Diencephalon (tissue), 2 donors: ENCODE results near the gene PANK2.

- RAMPAGE, long total RNA: no peak
These were observed 74.6 kb downstream of the ATRN start for GRCh38 chr20:3545468-3545836.

- RAMPAGE, long total RNA: no peak
These were observed 67.6 kb downstream of the GFRA4 start for GRCh38 chr20:3595505-3596010.

DNA sequence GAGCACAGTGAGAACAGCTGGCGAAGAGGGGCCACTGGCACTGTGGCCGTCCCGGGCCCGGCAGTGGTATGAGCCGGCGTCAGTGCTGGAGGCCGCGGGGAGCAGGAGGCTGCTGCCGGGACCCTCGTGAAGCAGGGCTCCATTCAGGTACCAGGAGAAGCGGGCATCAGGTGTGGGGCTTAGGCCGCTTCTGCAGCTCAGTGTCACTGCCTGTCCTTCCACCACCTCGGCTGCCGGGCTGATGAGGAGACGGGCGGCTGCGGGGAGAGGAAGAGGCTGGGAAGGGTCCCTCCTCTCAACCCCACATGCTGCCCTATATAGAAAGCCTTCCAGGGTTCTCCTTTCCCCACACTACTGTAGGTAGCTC is 13.2 kb downstream of the SIGLEC1 start:
- RAMPAGE, long total RNA: no peak

DNA sequence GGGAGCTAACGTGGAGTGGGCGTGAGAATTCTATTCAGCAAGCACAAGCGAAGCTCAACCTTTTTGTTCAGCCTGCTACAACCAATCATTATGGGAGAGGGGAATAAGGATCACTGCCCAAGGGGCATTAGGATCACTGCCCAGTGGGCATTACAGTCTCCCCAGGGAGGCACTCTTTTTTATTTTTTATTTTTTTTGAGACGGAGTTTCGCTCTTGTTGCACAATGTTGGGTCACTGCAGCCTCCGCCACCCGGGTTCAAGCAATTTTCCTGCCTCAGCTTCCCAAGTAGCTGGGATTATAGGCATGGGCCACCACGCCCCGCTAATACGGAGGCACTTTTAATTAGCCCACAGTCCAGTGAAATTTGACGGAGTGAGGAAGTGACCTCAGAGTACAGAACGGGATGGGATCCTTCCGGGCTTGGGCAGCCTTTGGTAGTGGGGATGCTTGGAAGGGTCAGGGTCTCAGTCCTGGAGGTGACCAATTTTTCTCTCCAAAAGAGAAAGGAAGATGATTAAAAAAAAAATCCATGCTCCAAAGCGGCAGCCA is 1.1 kb upstream of the PANK2 start:
- RAMPAGE, long total RNA: no peak

- RAMPAGE, long total RNA: start-site peak on the minus strand at chr20:3889163-3889197, 25 and 11 reads in 2 replicates
These were observed at the start of gene PANK2 for GRCh38 chr20:3888608-3889517. Gene PANK2, plus strand, starts transcription at chr20:3889387.

GRCh38 chr20:3907444-3908067 is 18.4 kb downstream of the PANK2 start:
- RAMPAGE, long total RNA: no peak

DNA sequence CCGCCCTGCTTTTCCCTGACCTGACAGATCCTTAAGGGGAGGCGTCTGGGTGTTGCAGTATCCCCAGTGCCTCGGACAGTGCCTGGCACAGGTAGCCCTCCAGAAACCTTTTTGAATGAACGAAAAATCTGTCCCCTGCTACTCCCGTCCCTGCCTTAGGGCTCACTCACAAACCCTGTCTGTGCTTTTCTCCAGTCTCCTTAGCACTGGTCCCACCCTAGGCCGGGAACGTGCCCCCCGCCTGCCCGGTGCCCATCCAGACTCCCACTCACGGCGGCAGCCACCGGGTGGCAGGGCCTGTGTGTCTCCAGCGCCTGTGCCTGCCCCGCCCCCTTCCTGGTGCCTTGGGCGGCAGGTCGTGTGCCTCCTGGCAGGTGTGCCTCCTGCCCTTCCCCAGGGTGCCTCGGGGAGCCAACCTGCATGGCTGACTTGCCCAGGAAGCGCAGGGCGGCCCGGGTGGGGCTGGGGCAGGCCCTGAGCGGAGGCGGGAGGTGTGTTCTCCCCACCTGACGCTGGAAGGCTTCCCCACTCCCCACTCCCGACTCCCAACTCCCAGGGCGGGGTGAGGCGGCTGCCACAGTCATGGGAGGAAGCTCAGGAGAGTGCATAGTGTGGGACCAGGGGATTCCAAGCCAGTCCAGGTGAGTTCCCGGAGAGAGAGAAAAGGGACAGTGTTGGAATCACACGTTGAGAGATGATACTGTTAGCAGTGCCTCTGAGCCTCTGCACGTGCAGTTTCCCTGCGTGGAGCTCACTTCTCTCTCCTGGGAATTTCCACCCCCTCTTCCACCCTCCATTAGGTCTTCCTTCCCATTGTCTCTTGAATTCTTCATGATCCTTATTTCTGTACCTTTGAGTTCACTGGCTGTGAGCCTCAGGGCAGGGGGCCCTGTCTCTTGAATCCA is 13.3 kb downstream of the SMOX start:
- RAMPAGE, long total RNA: no peak

GRCh38 chr20:4585722-4585952 is 100.6 kb upstream of the PRNP start:
- RAMPAGE, long total RNA: no peak

DNA sequence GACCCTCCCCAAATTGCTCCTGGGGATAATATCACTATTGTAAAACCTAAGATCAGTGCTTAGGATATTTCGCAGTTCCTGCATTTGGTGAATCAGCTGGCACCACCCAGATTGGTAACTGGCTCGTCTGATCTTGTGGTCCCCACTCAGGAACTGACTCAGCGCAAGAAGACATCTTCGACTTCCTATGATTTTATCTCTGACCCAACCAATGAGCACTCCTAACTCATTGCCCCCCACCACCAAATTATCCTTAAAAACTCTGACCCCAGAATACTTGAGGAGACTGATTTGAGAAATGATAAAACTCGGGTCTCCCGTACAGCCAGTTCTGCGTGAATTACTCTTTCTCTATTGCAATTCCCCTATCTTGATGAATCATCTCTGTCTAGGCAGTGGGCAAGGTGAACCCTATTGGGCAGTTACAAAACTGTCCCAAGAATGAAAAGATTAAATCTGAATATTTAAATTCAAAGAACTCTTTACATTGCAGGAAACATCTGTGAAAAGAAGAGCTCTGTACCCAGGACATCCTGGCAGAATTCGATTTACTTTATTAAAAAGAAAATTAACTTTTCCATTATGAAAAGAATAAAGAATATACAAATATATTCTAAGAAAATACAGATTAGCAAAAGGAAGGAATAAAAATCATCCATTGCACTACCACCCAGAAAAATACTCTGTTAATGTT is 20.1 kb upstream of the PRNP start:
- RAMPAGE, long total RNA: no peak

GRCh38 chr20:4700246-4701101 is 14.2 kb downstream of the PRNP start:
- RAMPAGE, long total RNA: no peak

DNA sequence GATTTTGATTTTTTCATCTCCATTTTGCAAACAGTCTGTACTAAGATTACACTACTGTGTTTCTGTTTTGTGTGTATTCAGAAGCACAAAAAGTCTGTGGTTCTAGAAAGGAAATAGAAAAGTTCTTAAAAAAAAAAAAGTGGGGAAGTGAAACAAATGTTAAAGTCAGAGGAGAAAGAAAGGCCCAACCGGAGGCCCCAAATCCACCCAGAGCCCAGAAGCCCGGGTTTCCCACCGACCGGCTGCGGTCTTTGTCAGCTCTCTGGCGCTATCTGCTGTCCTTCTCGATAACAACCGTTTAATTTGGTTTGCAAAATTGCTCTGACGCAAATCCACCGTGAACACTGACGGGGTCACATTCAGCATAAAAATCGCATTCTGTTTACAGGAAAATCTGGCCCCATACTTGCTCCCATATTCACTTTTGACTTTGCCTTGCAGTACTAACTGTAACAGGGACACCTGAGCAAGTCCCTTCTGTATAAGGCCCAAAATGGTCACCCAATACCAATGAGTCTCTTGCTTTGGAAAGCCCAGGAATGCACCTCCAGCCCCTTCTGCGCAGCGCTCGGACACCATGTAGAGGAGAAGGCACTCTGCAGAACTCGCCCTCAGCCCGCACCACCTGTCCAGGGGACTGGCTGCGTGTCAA is 970 bp upstream of the PRND start:
- RAMPAGE, long total RNA: no peak

DNA sequence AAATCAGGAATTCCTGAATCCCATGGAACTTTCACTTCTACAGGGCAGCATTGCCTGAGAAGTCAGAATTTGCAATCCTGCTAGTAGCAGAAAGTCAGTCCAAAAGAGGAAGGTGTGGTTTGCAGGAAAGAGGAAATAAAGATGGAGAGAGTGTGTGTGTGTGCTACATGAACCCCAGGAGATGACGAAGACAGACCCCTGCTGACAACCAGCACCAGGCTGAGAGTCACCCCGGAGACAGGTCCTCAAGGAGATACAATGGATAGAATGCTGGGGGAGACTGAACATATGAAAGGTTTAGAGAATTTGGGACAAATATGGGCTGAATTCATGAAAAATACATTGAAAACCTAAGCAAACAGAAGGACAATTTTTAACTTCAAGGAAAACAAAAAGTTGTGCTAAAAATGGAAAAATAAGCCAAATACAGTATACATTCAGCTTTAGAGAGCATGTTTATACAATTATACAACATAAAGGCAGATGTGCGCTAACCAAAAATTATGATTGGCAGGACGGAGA is 45.1 kb downstream of the PRND start:
- RAMPAGE, long total RNA: no peak

DNA sequence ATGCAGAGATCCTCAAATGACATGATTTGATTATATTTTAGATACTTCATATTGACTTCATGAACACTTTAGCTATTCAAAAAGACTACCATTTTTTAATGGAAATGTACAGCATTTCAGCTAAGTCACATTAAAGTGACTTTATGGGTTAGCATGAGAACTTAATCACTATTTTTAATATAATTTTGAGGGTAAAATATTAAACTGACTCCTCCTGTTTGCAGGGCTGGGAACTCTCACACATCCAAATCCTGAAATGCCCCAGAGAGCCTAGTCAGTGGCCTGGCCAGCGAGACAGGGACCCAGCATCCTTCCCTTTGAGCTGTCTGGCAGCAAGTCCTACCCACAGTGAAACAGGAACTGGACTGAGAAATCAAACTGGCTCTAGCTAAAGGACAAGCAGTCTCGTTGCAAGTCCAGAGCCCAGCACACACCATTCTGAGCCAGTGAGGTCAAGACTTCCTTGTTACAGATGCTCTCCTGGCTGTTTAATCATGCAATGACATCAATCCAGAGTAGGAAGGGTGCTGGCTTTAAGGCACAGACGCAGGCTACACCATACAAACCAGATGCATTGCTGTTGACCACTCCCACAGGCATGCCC is 63.3 kb upstream of the RASSF2 start:
- RAMPAGE, long total RNA: no peak

- RAMPAGE, long total RNA: no peak
These were observed 860 bp downstream of the SLC23A2 start for GRCh38 chr20:5000127-5001172.

DNA sequence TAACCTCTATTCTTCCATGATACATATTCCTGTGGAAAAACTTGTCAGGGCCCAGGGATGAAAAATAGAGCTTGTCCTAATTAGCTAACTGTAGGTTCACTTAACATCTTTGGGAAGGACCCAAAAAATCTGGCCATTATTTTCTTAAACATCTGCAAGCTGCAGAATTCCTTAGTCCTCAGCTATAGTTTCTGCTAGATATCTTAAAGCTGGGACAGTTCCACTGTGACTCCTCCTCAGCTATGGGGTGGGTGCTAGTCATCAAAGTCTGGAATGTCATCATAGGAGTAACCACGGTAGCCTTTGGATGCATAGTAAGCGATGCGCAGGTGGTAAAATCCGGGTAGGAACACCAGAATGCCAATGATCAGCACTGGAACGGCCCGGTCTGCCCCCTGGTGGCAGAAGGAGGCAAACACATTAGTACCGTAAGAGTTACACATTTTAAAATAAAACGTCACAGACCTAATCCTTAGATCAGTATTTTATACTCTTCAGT is 12.3 kb downstream of the TMEM230 start:
- RAMPAGE, long total RNA: no peak

DNA sequence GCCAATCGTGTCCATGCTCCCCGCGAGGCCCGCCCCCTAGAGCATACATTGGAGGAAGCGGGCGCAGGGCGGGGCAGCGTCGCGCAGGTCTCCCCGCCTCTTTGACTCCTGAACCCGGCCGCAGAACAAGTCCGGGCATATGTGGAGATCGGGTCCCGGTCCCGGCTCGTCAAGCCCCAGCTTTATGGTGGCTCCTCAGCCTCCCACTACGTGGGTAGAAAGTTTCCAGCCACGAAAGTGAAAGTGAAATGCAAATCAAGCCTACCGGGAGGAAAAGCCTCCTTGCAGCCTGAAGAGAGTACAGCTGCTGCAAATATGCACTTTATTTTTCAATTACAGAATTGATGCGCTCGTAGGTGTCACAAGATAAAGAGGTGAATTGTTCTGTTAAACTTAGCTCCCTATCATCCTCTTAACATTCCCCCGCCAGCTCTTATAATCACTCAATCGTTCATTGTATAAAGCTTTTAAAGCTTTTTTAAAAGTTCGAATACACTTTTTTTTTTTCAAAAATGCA is 352 bp upstream of the PCNA start:
- RAMPAGE, long total RNA: no peak

GRCh38 chr20:5135358-5136013 is 8.7 kb downstream of the CDS2 start:
- RAMPAGE, long total RNA: no peak

- RAMPAGE, long total RNA: no peak
These were observed 63.1 kb downstream of the CDS2 start for GRCh38 chr20:5189712-5190572.

DNA sequence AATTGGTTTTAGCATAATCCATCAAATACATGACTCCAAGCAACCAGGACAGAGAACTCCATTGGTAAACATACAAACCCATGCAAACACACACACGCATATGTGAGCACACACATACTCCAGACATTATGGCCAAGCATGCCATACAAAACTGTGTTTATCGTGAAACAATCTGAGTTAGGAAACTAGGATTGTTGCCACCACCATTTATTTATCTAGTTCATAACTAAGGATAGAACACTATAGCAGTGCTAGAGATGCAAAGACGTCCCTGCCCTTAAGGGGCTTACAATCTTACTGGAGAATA is 66.6 kb downstream of the GPCPD1 start:
- RAMPAGE, long total RNA: no peak

DNA sequence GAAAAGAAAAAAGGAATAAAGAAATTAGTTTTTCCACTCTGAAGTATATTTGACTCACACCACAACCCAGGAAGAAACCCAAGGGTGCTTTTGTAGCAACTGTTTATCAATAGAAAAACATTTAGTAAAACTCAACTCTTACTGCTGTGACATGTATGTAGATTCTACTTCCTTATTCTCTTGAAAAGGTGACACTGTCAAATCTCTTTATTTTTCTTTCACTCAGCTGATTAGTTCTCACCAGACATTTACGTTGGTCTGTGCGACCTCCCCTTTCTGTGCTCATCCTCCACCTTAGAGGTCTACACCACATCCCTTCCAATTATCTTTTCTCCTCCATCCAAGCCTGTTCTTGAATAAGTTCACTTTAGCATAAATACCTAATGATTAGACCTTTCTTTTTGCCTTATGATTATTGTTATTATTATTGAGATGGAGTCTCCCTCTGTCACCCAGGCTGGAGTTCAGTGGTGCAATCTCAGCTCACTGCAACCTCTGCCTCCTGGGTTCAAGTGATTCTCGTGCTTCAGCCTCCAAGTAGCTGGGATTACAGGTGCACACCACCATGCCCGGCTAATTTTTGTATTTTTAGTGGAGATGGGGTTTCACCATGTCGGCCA is 39.7 kb upstream of the GPCPD1 start:
- RAMPAGE, long total RNA: no peak